ENCODE measurements around a stretch of chr19.

DNA sequence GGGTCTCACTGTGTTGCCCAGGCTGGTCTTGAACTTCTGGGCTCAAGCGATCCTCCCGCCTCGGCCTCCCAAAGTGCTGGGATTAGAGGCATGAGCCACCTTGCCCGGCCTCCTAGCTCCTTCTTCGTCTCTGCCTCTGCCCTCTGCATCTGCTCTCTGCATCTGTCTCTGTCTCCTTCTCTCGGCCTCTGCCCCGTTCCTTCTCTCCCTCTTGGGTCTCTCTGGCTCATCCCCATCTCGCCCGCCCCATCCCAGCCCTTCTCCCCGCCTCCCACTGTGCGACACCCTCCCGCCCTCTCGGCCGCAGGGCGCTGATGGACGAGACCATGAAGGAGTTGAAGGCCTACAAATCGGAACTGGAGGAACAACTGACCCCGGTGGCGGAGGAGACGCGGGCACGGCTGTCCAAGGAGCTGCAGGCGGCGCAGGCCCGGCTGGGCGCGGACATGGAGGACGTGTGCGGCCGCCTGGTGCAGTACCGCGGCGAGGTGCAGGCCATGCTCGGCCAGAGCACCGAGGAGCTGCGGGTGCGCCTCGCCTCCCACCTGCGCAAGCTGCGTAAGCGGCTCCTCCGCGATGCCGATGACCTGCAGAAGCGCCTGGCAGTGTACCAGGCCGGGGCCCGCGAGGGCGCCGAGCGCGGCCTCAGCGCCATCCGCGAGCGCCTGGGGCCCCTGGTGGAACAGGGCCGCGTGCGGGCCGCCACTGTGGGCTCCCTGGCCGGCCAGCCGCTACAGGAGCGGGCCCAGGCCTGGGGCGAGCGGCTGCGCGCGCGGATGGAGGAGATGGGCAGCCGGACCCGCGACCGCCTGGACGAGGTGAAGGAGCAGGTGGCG, 2.8 kb downstream of the APOE start:
- PRO-cap: no peak
- RAMPAGE, long total RNA: no peak

DNA sequence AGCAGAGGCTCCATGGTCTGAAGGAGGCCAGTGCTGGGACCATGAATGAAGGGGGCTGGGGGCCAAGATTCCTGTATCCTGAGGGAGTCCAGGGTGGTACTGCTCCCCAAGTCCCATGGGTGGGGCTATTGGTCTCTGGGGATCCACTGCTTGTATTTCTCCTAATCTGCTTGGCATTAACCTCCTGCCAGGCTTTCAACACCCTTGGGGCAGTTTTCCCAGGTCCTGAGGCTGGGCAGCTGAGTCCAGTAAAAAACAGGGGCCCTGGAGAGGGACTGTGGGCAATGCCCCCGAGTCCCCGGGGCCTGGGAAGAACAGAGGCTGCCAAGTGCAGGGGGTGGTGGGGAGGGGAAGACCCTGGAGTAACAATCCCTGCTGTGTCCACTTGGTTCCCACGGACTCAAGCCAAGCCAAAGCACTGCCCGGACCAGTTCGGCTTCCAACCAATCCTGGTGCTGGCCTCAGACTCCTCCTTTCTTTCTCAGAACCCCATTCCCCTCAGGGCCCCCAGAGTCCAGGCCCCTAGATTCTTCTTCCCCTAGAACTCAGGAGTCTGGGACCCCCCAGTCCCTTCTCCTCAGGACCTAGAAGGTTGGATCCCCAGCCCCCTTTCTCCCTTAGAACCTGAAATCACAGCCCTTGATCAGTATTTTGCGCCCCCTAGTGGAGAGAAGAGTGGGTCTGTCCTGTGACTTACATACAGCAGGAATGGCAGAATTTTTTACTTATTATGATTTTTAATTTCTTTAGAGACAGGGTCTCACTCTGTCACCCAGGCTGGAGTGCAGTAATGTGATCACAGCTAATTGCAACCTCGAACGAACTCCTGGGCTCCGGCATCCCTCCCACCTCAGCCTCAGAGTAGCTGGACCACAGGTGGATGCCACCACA, 3.8 kb upstream of the CLPTM1 start:
- PRO-cap: no peak
- RAMPAGE, long total RNA: no peak

- PRO-cap: no peak
- RAMPAGE, long total RNA: no peak
Measured at GRCh38 chr19:45116000-45116521, 23.1 kb downstream of the PPP1R37 start.

- PRO-cap: no peak
- RAMPAGE, long total RNA: no peak
Measured at GRCh38 chr19:45234457-45235013, 10.7 kb downstream of the EXOC3L2 start.

DNA sequence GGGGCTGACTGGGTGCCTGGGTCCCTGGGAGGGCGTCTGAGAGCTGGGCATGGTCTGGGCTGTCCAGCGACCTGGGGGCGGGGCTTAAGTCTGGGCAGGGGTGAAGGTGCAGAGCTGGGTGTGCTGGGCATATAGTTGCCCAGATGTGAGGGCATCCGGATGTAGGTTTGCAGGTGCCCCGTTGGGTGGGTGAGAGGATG, 13.8 kb downstream of the MARK4 start:
- PRO-cap: no peak
- RAMPAGE, long total RNA: no peak

- PRO-cap: no peak
- RAMPAGE, long total RNA: no peak
Measured at GRCh38 chr19:45279697-45280311, 28.7 kb downstream of the MARK4 start.

DNA sequence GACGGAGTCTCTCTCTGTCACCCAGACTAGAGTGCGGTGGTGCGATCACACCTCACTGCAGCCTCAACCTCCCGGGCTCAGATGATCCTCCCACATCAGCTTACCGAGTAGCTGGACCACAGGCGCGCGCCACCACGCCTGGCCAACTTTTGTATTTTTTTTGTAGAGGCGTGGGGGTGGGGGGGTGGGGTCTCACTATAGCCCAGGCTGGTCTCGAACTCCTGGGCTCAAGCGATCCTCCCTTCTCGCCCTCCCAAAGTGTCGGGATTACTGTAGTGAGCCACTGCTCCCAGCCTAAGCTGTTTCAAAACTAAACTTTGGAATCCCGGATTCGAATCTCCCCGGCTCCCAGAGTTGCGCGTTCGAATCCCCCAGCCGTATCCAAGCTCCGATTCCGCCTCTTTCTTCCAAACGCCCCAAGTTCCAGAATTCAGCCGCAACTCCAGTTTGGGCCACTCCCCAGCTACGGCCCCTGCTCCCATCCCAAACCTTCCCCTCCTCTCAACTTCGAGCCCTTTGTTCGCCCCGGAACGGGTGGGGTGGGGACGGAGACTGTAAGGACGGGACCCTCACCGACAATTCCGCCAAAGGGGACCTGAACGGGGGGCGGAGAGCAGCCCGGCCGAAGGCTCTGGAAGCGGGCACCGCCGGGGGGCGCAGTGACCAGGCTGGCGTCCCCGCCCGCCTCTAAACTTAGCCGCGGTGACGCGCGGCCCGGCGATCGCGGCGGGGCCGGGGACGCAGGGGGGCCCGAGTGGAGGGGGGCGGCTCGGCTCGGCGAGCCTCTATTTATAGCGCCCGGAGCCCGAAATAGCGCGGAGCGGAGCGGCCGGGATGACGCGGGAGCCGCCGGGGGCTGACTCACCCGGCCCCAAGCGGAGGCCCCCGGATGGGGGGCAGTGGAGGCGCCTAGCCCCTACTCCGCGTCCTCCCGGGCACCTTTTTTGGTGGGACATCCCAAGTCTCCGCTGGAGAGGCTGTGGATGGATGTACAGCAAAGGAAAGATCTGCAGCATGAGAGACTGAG, 4.7 kb upstream of the ERCC1 start:
- PRO-cap: bidirectional peak, plus-strand start at position 818 of the sequence, minus-strand start at position 695 of the sequence
- RAMPAGE, long total RNA: no peak

DNA sequence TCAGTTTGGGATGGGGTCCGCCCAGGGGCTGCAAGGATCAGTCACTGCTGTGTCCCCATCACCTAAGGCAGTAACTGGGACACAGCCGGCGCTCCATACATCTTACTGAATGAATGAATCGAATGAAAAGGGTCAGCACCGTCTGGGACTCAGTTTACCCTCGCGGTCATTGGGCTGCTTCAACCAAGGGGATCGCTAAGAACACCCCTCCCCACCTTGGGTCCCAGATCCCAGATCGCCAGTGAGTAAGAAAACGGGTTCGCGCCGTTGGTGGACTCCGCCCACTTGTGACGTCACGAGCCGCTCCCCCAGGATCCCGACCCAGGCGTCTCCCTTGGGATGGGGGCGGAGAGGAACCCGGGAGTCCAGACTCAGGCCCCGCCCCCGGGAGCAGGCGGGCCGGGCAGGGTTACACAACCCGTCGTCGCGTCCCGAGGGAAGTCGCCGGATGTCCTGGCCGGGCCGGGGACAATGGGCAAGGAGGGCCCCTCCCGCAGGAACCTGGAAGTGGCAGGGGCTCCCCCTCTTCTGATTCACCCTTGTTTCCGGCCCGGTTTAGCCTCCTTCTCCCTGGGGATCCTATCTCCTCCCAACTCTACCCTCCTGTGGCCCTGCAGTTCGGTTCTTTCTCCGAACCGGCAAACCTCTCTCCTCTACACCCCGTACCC, 19.6 kb upstream of the ERCC1 start:
- PRO-cap: bidirectional peak, plus-strand start at position 421 of the sequence, minus-strand start at position 243 of the sequence
- RAMPAGE, long total RNA: no peak

DNA sequence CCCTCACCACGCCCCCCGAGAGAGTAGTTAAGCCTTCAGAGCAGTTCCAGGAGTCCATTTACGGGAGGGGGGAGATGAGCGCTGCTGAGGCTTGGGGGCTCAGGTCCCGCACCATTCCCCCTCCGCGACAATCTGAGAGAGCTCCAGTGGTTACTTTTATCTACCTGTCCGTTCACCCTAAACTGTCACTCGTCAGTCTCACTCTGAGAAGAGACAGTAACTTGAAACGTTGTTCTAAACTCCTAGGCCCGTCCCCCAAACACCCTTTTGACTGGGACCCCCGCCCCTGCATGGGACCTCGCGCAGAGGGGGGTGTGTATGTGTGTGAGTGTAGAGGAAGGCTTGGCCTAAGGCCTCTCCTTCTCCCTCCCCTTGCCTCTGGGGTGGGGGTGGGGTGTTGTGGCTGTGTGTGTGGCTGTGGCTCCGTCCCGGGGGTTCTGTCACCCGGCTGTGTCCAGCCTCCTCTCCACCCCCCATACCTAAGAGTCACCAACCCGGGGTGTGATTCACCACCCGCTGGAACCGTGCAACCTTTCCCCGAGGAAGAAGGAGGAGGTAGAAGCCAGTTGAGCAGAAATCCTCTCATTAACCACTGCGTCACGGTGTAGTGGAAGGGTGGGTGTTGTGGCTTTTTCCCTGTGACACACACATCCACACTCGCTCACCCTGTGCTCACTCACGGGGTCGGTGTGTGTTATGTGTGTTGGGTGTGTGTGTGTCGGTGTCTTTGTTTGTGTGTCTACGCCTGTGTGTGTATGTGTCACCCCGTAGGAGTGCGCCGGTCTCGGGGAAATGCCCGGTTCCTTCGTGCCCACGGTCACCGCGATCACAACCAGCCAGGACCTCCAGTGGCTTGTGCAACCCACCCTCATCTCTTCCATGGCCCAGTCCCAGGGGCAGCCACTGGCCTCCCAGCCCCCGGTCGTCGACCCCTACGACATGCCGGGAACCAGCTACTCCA, 2.3 kb downstream of the FOSB start:
- PRO-cap: bidirectional peak, plus-strand start at position 57 of the sequence, minus-strand start outside the sequence; unidirectional peak, minus-strand start at position 439 of the sequence
- RAMPAGE, long total RNA: no peak

DNA sequence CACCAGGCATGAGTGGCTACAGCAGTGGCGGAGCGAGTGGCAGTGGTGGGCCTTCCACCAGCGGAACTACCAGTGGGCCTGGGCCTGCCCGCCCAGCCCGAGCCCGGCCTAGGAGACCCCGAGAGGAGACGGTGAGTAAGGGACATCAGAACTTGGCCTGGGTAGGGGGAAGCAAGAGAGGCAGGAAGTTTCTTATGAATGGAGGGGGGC, 2.9 kb downstream of the FOSB start:
- PRO-cap: no peak
- RAMPAGE, long total RNA: no peak

GRCh38 chr19:45576836-45578054, 7.4 kb downstream of the OPA3 start:
- PRO-cap: no peak
- RAMPAGE, long total RNA: no peak

GRCh38 chr19:45677790-45678104, 9.7 kb downstream of the GIPR start:
- PRO-cap: no peak
- RAMPAGE, long total RNA: no peak

DNA sequence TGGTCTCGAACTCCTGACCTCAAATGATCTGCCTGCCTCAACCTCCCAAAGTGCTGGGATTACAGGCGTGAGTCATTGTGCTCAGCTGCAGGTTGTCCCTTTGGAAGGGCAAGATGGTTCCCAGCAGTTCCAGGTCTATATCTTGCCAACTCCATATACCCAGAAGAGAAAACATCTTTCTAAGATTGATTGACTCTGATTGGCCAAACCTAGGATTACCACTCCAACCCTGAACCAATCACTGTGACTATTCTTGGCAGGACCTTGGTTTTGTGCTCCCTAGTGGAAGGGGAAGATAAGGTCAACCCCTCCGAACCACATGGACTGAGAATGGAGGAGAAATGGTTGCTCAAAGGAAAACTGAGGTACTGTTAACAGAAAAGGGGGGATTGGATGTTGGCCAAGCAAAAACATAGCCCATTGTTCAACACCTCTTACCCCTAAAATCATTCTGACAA, 6.2 kb downstream of the MEIOSIN start:
- PRO-cap: no peak
- RAMPAGE, long total RNA: no peak

DNA sequence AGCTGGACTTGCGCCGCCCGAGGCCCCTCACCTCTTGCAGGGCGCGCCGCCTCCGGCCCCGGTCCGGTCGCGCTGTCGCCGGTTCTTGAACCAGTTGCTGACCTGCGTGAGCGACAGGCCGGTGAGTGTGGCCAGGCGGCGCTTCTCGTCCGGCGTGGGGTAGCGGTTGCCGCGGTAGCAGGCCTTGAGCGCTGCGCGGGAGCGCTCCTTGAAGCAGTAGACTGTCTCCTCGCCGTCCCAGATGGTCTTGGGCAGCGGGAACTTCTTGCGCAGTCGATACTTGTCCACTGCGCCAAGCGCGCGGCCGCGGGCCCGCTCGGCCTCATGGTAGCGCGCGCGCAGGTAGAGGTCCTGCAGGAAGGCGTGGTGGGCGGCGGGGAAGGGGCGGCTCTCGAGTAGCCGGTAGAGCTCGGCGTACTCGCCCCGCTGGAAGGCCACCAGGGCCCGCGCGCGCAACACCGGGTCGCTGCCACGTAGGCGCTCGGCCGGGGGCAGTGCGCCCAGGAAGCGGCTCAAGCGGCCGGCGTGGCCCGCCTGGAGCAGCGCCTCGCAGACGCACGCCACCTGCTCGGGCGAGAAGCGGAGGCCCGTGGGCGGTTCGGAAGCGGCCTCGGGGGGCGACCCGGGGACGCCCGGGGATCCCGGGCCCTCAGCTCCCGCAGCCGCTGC, 907 bp downstream of the SIX5 start:
- PRO-cap: bidirectional peak, plus-strand start at position 113 of the sequence, minus-strand start at position 66 of the sequence; bidirectional peak, plus-strand start at position 240 of the sequence, minus-strand start at position 249 of the sequence
- RAMPAGE, long total RNA: no peak

DNA sequence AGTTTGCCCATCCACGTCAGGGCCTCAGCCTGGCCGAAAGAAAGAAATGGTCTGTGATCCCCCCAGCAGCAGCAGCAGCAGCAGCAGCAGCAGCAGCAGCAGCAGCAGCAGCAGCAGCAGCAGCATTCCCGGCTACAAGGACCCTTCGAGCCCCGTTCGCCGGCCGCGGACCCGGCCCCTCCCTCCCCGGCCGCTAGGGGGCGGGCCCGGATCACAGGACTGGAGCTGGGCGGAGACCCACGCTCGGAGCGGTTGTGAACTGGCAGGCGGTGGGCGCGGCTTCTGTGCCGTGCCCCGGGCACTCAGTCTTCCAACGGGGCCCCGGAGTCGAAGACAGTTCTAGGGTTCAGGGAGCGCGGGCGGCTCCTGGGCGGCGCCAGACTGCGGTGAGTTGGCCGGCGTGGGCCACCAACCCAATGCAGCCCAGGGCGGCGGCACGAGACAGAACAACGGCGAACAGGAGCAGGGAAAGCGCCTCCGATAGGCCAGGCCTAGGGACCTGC, 1.1 kb upstream of the SIX5 start:
- PRO-cap: bidirectional peak, plus-strand start at position 336 of the sequence, minus-strand start at position 185 of the sequence; bidirectional peak, plus-strand start outside the sequence, minus-strand start at position 473 of the sequence
- RAMPAGE, long total RNA: no peak

DNA sequence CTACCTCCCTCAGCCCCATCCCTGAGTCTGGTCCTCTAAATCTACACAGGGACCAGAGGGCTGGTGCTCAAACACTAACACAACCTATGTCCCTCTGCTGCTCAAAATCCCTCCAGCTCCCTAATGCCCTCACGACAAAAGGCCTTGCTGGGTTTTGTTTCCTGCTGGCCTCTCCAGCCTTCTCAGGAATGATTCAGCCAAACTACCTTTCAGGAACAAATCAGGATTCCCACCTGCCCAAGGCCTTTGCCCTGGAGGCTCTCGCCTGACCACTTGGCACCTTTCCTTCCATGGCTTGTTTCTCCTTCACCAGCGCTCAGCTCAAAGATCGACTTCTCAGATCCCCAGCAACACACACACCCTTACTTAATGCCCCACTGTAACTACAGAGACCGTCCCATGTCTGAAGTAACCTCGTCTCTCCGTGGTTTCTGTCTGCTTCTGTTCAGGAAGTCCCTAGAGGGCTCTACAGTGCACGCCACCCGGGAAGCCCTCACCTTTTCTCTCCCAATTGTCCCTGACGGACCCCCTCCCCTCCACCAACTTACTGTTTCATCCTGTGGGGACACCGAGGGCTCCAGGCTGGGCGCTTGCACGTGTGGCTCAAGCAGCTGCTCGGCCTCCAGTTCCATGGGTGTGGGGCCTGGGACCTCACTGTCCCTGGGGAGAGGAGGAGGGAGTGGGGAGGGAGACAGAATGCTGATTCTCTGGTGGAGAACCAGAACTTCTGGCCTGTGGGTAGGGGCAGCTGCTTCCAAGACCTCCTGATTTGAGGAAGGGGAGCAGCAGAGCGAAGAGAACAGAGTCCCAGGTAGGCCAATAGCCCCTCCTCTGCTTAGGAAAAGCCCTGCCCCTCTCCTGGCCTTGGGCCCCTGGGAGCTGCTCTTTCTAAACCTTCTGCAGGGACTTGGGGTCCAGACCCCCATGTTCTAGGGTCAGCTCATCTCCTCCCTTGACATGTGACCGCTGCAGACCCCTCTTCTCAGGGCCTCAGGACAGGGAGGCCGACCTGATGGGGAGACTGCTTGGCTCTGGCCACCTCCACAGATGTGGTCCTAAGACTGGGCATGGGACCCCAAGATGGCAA, 3.4 kb upstream of the SIX5 start:
- PRO-cap: no peak
- RAMPAGE, long total RNA: no peak

GRCh38 chr19:45780684-45781443, 1.4 kb downstream of the DMPK start:
- PRO-cap: no peak
- RAMPAGE, long total RNA: no peak

DNA sequence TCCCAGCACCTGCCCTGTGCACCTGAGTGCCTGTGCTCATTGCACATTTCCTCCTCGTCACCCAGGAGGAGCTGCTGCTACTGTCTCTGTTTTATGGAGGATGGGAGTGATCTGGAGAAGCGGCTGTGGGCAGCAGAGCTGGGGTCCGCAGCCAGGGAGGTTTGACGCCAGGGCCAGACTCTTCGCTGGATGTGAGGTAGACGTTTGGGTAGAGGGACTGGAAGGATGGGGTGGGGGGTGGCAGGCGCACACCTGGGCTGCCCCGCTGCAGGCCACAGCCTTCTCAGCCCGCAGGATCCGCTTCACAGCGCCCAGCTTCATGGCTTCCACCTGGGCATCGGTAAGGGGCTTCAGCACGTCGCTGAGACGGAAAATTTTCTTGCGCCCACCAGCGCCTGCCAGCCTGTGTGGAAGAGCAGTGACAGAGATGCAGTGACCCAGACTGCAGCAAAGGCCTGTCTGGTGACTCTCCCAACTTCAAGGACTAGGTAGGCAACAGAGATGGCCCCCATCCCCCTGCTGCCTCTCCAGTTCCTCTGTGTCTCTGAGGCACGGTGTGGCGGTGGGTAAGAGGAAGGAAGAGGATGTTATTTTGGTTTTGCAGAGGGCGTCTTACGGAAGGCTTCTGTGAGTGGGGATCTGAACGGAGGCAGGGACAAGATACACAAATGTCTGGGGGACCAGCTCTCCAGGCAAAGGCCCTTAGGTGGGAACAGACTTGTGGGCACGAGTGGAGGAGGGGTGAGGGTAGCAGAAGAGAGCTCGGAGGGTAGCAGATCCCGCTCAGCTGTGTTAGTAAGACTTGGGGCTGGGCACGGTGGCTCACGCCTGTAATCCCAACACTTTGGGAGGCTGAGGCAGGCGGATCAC, 14.9 kb upstream of the RSPH6A start:
- PRO-cap: no peak
- RAMPAGE, long total RNA: no peak

DNA sequence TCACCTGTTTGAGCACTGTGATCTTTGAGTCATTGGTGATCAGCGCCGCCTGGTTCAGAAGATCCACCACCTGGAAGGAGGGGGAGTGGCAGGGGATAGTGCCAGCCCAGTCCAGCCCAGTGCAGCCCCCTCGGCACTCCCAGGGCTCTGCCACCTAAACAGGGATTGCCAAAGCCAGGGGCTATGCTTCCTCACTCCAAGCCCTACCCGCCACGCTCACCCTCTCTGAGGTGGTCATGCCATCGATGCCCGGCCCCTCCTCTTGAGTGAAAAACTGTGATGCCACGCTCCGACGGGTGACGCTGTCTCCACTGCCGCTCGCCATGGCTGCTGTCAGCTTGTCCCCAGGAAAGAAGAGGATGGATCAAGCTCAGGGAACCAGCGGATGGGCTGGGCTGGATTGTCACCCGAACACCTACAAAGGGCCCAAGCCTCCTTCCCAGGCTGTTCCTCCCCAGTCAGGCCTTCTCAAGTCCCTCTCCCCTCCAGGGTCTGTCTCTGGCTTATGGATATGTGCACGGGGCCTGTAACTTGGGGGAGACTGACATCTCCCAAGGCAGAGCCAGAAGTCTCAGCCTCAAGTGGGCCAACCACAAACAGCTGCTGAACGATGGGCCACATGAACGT, 8.7 kb downstream of the SYMPK start:
- PRO-cap: no peak
- RAMPAGE, long total RNA: no peak

GRCh38 chr19:45865372-45866145, 1.4 kb downstream of the FOXA3 start:
- PRO-cap: no peak
- RAMPAGE, long total RNA: no peak